HEK293 (cell line): Measurements from ENCODE around the gene SERPINI1.

- PRO-cap = bidirectional peak, plus-strand start at chr3:167735257, minus-strand start at chr3:167734894; bidirectional peak, plus-strand start at chr3:167735723, minus-strand start at chr3:167735625
- RRBS, 2 experiments = 0% methylated on average over 1 of the region's 36 CpGs; no CpG with 5 or more reads in 1 of the 2 experiments
These were observed at the start of gene SERPINI1 for GRCh38 chr3:167735011-167735783. TSS of gene SERPINI1 (plus strand) at chr3:167735721.

DNA sequence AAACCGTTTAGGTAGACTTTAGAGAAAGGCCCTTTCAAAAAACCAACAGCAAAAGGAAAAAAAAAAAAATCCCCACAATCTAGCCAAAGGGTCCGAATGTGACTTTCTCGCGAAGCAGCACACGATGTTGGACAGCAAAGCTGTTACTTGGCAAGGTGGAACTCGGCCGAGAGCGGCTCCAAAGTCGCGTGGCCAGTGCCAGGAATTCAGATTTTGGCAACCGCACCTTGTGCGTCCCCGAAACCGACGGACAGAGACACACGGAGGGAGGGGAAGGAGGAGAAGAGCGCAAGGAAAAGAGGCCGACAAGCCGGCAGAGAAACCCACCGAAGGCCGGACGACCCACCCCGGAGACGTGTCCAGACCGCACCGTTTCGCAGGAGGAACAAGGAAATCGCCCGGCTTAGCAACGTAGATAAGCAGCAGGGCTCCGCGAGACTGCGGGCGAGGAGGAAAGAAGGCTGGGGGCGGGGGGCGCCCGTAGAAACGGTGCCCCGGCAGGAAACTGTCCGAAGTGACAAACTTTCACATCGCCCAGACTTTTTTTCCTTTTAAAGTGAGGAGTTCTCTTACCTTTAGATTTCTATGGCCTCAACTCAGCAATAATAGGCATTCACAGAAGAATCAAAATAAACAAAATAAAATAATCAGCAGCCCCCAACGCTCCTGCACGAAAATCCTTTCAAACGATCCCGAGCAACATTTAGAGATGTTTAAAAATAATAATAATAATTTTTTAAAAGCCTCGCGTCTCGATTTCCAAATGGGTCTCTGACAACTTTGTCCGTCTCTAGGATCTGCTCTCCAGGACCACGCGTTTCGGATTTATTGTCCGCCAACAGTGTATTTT, 517.1 kb downstream of the MECOM start:
- PRO-cap = bidirectional peak, plus-strand start at position 146 of the sequence, minus-strand start at position 164 of the sequence; bidirectional peak, plus-strand start at position 259 of the sequence, minus-strand start at position 387 of the sequence
- RRBS, 2 experiments = under 1 to 2% methylated on average over 15 of the region's 53 CpGs

DNA sequence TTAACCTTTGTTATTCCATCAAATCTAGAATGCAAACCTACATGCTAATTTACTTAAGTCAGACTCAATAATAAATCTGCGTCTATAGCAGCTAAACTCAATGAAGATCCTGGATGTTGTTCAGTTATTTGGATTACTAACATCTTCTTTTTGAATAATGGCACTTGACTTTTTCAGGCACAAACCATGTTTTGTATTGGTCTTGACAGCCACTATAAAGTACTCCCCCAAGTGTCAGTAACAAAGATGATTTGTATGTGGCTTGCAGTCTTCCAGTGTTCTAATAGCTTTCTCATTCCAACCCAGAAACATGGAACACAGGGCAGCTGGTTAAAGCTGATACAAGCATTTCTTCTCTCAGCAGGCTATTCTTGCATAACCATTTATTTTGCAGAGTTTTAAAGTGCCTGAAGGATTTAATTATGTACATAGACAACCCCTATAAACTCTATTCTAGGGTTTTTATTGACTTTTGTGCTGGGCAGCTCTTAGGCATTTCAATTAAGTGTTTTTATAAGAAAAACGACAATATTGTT, 420.4 kb downstream of the MECOM start:
- PRO-cap = no peak
- RRBS, 2 experiments = no CpG with 5 or more reads among the region's 2 CpGs

DNA sequence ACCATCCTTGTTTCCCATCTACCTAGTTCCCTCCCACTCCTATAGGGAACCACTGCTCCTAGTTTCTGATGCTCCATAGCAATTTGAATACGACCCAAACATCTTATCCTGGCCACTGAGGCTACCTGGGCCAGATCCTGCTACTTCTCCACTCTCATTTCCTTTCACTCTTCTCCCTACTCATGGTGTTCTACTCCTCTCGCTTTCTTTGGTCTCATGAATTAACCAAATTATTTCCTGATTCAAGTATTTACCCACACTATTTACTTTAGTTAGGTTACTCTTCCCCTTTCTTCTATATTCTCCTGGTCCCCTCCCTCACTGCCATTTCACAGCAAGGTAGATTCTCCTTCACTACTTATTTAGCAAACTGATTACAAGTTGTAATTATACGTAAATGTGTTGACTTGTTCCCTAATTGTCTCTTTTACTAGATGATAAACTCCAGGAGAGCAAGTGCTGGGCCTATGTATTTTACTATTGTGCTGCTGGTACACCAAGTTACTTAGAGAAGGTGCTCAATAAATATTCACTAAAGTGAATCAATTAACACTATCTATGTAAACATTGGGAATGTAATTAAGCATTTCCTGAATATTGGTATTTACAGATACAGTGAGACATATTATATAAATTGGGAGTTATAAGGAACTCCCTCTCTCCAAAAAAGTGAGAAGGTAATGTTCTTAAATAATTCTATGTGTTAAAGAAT, 355.6 kb downstream of the MECOM start:
- PRO-cap = no peak
- RRBS, 2 experiments = no CpG with 5 or more reads among the region's 3 CpGs

GRCh38 chr3:169383523-169384181, 279.9 kb downstream of the MECOM start:
- PRO-cap = no peak
- RRBS, 2 experiments = no CpG with 5 or more reads among the region's 3 CpGs

- PRO-cap = no peak
- RRBS, 2 experiments = no CpG with 5 or more reads among the region's 2 CpGs
These were observed 274.3 kb downstream of the MECOM start for GRCh38 chr3:169389233-169389516.

DNA sequence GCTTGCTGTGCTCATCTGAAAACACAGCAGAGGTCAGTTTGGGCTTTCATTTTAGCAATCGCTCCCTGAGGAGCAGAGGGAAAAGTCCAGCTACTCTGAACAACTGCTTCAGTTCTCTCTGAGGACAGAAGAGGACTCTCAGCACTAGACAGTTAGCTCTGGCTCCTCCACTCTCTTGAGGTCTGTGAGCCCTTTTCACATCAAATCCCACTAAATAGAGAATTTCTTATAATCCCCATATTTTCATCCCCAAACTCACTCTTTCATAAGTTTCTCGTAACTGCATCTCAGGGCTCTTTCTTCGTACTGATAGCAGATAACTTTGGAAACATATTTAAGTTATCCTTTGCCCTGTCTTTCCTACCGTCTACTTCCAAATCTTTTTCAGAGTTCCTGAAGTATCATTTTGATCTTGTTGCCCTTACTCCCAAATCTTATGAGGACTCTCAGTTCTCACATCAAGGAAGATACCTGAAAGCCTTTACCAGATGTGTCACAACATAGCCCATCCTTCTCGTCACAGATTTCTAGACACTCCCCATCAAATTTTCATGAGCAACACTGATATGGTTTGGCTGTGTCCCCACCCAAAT, 219.7 kb downstream of the MECOM start:
- PRO-cap = no peak
- RRBS, 2 experiments = no CpG with 5 or more reads among the region's 5 CpGs

GRCh38 chr3:169483651-169484217, 179.8 kb downstream of the MECOM start:
- PRO-cap = no peak
- RRBS, 2 experiments = no CpG with 5 or more reads among the region's 11 CpGs

GRCh38 chr3:169547223-169547721, 116.2 kb downstream of the MECOM start:
- PRO-cap = no peak
- RRBS, 2 experiments = no CpG with 5 or more reads among the region's 2 CpGs

- PRO-cap = bidirectional peak, plus-strand start at chr3:169619353, minus-strand start at chr3:169619251
- RRBS, 2 experiments = no CpG with 5 or more reads among the region's 11 CpGs
These were observed 44.4 kb downstream of the MECOM start for GRCh38 chr3:169619158-169619521.

- PRO-cap = no peak
- RRBS, 2 experiments = no CpG with 5 or more reads among the region's 9 CpGs
These were observed 43.7 kb downstream of the MECOM start for GRCh38 chr3:169619522-169620479.

DNA sequence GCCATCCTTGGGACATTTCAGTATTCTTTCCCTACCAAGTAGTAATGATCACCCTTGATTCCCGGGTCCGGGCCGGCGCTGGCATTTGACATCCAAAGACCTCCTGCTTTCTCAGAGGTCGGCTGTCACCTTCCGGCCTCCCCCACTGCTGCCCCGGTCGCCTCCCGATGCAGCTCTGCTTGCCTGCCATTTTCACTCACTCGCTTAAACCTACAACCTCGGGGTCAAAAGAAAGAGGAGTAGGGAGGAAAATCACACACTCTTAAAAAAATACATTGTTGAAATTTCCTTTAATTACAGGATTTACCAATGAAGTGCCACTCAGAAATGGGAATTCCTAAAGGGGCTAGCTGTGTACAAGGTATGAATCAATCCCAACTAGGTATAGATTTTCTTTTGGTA, 745 bp upstream of the MECOM start:
- PRO-cap = no peak
- RRBS, 2 experiments = 33 to 49% methylated on average over 4 of the region's 11 CpGs

DNA sequence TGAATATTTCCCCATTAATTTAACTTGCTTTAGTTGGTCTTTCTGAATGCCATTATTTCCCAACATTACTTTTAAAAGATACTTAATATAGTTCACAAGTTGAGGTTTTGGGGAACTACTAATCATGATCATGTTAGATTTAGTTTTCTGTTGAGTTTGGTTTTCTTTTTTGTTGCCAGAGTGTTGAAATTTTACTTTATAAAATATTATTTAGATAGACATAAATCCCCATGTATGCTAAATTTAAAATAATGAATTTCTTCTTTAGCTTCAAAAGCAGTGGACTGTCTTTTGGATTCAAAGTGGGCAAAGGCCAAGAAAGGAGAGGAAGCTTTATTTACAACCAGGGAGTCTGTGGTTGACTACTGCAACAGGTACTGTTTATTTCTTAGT, 10.1 kb downstream of the SEC62 start:
- PRO-cap = no peak

DNA sequence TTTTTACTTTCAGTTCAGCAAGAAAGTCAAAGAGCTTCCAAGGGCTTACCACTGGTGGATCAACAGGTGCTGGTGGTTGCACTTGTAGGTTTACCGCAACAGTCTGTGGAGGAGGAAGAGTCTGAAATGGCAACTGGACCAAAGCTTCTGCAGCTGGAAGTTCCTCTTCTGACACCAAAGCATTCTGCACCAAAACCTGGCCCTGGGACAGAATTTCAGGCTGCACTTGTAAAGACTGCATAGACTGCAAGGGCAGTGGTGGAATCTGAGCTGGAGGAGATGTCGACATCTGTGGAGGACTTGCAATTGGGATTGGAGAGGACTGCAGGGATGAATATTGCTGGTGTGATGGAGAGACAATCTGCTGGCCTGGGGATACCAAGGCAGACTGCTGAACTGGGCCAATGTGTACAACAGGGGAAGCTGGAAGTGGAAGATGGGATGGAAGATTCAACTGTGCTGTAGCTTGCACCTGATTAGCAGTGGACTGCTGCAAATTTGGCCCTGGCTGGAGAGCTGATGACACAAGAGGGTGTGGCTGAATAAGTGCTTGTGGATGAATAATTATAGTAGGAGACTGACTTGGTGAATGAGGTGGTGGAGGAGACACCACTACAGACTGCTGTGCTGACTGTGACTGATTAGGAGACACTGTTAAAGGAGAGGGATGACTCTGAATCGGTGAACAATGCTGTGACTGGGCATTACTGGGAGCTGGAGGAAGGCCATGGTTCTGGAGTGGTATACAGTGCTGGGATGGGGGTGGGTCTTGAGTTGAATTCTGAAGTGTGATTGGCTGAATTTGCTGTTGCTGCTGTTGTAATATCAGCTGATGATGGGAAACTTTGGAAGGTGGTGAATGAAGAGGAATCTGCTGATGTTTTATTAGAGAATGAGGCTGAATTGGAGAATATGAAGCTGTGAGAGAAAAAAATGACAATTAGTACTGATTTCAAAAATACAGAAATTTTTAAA, 52.6 kb downstream of the PHC3 start:
- PRO-cap = no peak
- RRBS, 2 experiments = no CpG with 5 or more reads among the region's 3 CpGs

DNA sequence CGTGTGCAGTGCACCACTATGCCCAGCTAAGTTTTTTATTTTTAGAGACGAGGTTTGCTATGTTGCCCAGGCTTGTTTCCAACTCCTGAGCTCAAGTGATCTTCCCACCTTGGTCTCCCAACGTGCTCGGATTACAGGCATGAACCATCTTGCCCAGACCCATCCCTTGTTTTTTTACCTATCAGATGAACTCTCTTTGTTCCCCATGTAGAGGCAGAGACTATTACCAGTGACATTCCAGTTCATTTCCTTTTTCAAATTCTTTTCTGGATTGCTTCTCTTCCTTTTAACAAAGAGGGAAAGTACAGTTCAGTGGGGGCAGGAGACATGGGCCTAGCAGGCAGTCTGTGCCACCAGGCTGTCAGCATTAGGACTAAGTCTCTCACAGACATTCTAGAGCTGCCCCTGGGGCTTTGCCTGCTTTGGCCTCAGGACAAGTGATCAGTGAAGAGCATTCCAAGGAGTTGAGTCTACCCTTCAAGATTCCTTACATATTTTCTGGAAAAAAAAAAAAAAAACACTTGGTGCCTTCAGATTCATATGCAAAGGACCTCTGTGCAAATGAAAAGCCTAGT, 103.5 kb upstream of the SLC7A14 start:
- PRO-cap = no peak
- RRBS, 2 experiments = no CpG with 5 or more reads among the region's 4 CpGs

DNA sequence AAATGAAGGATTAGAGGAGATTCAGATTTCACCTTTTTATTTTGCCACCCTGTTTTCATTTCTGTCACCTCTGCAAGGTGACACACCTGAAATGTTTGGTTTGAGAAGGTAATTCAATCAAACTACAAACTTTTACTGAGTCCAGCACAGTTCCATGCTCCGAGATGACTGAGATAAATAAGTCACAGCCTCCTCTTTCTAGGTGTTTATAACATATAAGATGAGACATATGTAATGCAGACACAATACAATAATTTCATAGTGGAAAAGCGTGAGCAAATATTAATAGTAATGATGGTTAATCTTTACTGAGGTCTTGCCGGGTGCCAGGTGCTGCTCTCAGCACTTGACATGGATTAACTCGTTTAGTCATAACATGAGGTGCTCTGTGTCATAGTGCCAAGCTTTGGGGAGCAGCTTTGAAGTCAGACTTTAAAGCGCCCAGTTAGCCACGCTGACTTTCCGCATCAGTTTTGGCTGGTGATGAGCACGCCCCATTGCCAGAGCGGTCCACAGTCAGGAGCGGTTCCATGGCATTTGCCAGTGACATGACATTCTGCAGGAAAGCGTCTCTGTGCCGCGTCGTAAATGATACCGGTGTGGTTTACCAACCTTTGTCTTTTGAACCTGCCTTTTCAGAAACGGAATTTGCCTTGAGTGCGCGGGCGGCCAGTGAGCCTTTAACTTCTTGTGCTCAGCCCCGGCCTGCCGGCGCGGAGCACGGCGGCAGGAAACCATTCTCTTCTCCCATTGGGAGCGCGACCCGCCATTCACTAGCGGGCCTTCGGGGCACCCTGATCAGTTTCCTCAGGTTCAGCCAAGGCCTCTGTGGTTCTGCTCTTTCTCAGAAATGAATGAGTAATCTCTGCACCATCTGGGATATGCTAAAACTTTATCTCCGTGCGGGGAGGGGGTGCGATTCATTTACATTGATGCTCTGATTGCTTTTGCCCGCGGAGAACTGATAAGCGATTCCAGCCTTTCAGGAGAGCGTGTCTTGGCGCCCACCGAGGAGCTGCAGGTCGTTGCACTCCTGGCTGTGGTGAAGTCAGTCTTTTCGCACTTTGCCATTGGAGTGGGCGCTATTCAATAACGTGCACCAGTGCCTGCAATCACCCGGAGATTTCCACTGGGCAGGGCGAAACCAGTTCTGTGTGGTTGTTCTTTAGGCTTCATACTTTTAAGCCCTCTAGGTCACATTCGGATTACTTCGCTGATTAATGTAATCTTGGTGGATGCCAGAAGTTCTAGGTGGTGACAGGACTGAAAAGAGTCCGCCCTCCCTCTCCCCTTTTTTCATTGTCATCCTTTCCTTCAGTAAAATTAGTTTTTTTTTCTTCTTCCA, 1.7 kb upstream of the SLC2A2 start:
- PRO-cap = no peak
- RRBS, 2 experiments = no CpG with 5 or more reads among the region's 48 CpGs

GRCh38 chr3:171110657-171110972, 84.1 kb upstream of the SLC2A2 start:
- PRO-cap = no peak
- RRBS, 2 experiments = no CpG with 5 or more reads among the region's 3 CpGs

DNA sequence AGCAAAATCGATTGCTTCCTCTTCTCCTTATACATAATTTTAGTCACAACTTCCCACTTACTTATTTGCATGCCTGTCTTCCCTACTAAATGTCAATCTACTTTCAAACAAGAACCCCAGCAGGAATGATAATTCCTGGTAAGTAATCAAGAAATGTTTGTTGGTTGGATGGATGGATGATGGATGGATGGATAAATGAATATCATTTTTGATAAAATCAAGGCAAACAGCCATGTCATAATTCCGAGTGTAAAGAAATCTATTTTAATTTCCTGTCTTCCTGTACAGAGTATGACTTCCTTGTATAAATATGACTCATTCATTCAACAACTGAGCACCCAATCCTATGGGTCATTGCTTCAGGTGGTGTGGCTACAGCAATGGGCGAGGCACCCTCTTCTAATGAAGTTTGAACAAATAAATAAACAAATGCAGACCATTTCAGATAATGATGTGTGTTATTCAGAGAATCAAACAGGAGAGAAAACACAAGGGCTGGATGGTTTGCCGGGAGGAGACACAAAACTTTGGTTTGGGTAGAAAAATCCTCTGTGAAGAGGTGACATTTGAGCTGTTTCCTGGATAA, 198.8 kb downstream of the TNIK start:
- PRO-cap = no peak
- RRBS, 2 experiments = no CpG with 5 or more reads among the region's 4 CpGs

GRCh38 chr3:171306747-171307110, 153.5 kb downstream of the TNIK start:
- PRO-cap = bidirectional peak, plus-strand start at chr3:171306872, minus-strand start at chr3:171306846
- RRBS, 2 experiments = no CpG with 5 or more reads among the region's 8 CpGs

- PRO-cap = no peak
- RRBS, 2 experiments = no CpG with 5 or more reads among the region's 7 CpGs
These were observed 30.5 kb downstream of the TNIK start for GRCh38 chr3:171429475-171430293.